Smooth muscle cell (in vitro differentiated cells): ENCODE results near the genes GAS2L3, ANO4 and HCFC2.

DNA sequence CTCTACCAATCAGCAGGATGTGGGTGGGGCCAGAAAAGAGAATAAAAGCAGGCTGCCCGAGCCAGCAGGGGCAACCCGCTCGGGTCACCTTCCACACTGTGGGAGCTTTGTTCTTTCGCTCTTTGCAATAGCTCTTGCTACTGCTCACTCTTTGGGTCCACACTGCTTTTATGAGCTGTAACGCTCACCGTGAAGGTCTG lies 42.7 kb upstream of the NR1H4 start:
- RAMPAGE, long total RNA, result no peak

DNA sequence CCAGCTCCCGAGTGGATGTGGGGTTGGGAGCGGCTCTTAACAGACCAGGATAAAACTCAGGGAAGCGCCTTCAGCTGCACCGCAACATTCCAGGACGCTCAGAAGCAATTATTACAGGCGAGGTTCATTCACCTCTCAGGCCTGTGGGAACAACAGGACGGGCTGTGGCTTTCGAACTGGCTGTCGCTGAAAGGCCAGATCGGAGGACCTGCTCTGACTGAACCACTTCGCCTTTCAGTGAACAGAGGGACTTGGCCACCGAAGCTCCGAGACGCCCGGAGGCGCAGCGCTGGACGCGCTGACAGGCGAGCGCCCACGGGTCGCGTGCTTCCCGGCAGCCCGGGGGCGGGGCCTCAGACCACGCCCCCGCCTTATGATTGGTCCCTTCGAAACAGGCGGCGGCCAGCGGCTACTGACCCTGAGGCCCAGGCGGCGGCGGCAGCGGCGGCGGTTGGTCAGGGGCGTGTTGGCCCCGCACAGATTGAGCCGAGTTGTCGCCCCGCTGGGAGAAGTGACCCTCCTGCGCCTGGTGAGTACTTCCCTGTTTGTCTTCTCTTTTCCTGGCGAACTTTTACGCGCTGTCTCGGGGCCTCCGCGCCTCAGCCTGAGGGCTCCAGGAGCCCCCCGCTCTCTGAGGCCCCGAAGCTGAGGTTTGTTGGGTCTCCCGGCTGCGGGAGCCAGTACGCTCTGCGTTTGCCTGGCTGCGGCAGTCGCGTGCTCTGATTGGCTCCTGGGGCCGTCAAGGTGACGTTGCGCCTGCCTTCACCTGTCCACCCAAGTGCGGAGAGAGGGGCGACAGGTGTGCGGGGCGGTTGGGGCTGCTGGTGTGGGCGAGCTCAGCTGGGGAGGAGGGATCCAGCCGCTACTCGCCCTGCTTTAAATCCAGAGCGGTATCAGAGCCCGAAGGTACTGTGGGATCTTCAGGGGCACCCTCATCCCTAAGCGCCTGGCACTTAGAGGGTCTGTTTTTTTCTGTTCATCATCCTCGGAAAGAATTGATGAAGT lies at the start of gene GAS2L3:
Gene GAS2L3 (plus strand): TSS at position 428 of the 1,005 bp plus-strand sequence.
- RAMPAGE, long total RNA, result start-site peak on the plus strand centred at position 432 of the sequence, 22 bp wide, 46 and 23 reads in 2 replicates

DNA sequence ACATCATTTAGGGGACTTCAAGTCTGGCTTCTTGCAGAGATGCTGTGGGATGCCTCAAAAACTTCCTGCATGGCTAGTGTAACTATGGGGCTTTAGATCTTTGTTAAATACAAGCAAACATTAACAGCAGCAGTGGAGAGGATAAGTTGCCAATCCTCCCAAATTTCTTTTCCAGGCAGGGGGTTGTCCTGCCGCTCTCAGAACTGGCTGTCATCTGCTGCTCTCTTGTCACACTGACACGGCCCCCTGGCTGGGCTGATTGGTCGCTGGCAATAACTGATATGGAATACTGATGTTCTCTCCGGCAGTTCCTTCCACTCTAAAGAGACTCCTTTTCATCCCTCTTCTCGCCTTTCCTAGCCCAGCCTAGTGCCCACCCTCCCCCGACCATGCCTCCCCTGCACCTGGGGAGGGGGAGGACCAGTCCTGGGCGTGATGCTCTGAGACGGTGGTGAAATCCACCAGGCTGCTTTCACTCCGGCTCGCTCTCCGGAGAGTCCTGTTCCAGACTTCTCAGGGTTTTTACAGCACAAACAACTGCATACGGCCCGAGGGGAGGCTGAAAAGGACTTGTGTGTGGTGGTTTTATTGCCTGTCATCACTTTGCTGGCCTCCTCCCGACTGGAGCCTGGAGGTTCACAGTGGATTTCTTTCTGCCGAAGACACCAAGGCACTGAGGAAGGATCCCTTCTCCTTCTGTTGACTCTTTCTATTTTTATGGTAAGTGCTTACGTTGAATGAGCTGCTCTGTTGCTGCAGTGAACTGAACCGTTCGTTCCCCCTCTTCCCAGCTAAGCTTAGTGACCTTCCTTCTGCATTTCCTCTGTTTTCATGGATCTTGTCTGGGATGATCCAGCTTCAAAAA lies at the start of gene ANO4:
Gene ANO4 (plus strand): TSS at position 469 of the 865 bp plus-strand sequence.
- RAMPAGE, long total RNA, result start-site peak on the plus strand centred at position 541 of the sequence, 238 bp wide, 751 and 639 reads in 2 replicates

GRCh38 chr12:101744038-101744706 lies 4.9 kb upstream of the SYCP3 start:
- RAMPAGE, long total RNA, result no peak

- RAMPAGE, long total RNA, result no peak
These were observed 39.5 kb downstream of the GNPTAB start for GRCh38 chr12:101791233-101791742.

DNA sequence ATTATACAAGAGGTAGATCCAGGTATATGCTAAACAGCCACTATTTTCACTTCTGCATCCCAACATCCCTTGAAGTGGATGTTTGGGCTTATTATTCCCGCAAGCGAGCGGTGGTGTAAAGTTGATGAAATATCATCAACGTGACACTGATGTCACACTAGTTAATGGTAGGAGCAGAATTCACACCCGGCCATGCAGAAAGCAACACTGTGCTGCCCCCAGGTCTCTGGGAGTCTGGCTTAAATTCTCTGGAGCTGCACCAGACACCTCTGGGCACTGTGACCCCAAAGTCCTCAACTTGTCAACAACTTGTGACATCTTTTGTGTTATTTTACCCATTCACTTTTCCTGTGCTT lies 858 bp downstream of the DRAM1 start:
- RAMPAGE, long total RNA, result no peak

DNA sequence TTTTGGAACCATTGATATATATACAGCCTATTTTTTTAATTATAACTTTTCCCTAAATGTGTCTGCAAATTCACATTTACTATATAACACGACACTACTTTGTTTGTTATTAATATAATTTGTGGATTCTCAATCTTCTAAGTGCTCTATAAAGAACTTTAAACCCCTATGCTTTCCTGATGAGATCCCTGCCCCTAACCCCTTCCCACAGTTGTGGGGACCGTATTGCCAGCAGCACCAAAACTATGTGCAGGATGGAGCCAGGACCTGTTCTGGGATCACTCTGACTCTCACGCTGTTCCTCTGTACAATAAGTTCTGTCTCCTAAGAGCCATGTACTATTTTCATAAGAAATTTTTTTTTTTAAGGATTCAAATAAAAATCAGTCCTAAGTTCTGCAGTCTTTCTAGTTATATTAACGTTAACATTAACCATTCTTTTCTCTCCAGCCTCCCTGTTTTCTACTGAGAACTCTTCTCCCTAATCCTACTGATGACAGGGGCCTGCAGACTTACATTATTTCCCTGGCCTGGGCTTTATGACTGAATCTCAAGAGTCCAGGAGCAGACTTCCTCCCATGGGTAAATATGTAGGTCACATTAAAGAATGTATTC lies 1.1 kb downstream of the PAH start:
- RAMPAGE, long total RNA, result no peak

- RAMPAGE, long total RNA, result no peak
These were observed 3.1 kb upstream of the PAH start for GRCh38 chr12:102920253-102920451.

DNA sequence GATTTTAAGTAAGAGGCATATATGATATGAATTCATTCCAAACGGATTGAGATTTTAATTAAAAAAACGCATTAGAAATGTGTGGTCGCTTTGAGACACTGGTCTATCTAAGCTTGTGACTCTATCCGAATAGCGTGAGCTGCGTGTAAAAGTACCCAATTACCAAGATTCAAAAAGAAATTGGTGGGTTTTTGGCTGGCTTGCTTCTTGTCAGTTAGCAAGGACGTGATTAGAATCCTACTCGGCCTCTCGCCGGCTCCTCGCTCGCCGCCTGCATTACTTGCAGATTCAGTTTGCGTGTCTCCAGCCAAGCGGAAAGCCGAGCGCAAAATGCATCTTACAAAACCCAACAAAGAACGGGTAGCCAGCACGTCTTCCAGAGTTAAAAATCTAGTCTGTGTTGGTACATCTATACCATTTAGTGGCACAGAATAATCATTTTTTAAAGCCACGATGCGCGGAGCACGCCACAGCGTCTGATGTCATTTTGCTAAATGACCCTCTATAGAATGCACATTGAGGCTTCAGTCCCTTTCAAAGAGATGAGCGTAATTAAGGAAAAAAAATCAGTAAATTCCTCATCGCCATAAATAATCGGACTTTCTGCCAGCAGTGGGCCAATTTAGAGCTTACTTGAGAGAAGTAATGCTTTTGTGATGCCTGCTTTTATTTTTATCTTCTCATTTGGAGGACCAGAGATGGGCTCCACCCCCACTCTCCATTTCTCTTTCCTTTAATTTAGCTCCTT lies 3.8 kb downstream of the ASCL1 start:
- RAMPAGE, long total RNA, result no peak

DNA sequence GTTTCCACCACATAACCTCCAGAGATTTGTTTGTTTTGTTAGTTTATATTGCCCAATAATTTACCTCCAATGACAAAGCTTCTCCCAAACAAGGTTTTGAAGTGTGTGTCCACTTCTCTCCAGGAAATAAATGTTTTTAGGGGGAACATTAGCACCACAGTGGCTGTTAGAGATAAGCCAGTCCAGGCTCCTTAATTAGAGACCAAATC lies 215.3 kb downstream of the ASCL1 start:
- RAMPAGE, long total RNA, result no peak

- RAMPAGE, long total RNA, result no peak
These were observed 55.8 kb downstream of the NT5DC3 start for GRCh38 chr12:103785096-103785695.

DNA sequence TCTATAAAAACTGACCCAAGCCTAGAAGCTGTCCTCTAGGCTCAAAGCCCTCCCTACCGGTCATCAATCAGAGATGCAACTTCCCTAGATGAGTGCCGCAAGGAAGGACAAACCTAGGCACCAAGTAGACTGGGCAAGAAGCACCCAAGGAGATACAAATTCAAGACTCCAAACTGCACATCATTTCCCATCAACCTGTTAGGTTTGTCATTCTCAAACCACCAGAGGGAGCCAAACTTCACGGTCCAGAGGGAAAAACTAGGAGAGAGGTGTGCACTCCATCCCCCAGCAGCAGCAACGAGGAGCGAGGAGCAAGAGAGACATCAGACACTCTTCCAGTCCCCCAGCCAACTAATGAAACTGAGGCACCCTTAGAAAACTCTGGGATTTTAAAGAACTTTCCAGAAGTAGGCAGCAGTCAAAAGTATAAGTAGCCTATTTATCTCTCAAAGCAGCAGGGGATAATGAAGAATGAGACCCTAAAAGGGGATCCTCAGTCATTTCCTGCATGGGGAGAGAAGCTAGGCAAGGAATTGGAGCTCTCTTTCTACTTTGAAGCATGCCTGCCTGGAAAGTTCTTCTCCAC lies 37.0 kb upstream of the NT5DC3 start:
- RAMPAGE, long total RNA, result no peak

DNA sequence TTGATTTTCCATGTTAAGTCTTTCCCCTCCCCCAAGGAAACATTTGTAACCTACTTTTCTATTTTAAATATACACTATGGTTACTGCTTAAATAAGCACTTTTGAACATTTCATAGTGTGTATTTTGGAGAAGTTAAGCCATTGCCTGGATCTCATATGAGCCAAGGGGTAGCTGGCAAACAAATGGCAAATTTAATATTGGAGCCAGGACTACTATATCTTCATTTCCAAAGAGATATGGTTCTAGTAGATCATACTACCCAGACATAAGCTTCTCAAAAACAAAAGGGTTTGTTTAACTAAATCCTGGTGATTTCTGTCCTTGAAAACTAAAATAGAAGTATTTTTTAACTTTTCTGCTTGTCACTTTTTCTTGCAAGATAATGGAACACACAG lies 43.0 kb upstream of the NT5DC3 start:
- RAMPAGE, long total RNA, result no peak

DNA sequence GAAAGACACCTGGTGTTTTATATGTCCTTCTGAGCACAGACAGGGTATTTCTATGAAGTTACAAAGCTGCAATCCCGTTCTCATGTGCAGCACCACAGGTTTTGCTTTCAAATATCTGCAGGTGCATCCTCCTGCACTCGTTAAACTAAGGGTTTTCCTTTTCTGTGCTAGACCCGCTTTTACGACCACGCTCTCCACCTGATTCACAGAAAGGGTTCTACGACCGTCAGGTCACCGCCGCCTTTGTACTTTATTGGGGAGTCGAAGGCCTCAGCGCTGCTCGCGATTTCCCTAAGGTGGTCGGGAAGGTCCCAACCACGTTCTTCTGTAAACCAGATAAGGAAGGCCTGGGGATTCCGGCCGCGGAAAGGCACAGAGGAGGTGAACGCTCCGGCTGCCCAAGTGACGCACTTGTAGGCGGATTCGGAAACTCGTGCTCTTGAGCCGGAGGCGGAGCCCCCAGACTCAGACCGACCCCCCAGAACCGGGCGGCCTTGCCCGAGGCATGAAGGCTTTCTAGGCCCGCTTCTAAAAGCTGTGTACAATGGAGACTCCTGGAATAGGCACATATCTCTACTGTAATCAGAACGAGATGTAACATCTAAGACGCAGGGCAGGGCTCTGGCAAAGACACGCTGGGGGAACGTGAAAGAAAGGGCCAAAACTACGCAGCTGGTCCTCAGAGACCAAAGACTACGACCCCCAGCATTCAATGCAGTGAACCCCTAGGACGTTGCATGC lies 974 bp upstream of the HSP90B1 start:
- RAMPAGE, long total RNA, result no peak

DNA sequence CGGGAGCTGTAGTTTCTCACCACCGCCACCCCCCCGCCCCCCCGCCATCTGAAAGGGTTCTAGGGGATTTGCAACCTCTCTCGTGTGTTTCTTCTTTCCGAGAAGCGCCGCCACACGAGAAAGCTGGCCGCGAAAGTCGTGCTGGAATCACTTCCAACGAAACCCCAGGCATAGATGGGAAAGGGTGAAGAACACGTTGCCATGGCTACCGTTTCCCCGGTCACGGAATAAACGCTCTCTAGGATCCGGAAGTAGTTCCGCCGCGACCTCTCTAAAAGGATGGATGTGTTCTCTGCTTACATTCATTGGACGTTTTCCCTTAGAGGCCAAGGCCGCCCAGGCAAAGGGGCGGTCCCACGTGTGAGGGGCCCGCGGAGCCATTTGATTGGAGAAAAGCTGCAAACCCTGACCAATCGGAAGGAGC lies 391 bp upstream of the HSP90B1 start:
- RAMPAGE, long total RNA, result no peak

GRCh38 chr12:103956413-103956840 lies 588 bp downstream of the UQCC6 start:
- RAMPAGE, long total RNA, result no peak

DNA sequence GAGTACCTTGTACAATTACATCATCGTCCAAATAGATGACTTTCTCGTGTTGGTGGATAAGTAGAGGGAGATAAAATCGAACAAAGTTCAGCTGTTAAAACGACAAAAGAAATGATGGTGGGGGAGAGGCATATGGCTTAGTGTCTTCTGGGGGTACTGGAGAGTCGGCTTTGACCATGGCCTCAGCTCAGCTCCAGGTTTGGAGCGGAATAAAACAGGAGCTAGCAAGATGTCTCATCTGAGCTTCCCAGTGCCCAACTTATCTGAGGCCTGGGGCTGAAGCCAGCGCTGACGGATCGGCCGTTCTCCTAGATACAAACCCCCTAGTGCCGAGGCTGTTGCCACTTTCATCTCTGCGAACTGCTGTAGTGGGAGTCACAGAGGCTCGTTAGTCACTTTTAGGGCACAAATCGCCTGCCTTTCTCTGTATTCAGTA lies 31.8 kb downstream of the TDG start:
- RAMPAGE, long total RNA, result no peak

- RAMPAGE, long total RNA, result no peak
These were observed at the start of gene HCFC2 for GRCh38 chr12:104063681-104064721. TSS of gene HCFC2 (plus strand) at chr12:104064531.

DNA sequence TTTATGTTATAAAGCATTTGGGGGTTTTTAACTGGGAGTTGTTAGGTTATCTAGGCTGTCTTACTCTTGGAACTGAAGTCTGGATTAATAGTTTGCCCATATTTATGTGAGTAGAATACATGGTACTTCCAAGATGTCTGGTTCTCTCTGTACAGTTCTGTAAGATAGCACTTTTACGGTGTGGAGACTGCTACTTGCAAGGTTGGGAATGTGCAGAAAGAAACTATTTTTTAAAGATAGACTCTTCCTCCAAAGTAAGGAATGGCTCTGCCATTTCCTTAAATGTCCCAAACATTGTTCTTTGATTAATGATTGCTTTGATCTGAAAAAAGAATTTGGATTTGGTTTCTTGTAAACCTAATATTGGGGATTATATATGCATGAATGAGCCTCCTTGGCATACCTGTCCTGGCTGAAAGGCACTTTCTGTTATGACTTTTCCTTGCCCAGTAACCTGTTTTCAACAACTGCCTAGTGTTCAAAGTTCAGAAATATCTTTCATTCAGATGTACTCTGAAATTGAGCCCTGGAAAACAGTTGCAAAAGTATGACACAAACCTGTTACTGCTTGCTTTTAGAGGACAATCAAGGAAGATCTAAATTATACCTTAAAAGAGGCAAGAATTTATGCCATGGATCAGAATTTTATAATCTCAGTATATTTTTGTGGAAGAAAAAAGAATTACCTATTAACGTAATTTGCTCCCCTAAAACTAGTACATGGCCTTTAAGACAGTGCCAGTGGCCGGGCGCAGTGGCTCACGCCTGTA lies 23.3 kb downstream of the NFYB start:
- RAMPAGE, long total RNA, result no peak

DNA sequence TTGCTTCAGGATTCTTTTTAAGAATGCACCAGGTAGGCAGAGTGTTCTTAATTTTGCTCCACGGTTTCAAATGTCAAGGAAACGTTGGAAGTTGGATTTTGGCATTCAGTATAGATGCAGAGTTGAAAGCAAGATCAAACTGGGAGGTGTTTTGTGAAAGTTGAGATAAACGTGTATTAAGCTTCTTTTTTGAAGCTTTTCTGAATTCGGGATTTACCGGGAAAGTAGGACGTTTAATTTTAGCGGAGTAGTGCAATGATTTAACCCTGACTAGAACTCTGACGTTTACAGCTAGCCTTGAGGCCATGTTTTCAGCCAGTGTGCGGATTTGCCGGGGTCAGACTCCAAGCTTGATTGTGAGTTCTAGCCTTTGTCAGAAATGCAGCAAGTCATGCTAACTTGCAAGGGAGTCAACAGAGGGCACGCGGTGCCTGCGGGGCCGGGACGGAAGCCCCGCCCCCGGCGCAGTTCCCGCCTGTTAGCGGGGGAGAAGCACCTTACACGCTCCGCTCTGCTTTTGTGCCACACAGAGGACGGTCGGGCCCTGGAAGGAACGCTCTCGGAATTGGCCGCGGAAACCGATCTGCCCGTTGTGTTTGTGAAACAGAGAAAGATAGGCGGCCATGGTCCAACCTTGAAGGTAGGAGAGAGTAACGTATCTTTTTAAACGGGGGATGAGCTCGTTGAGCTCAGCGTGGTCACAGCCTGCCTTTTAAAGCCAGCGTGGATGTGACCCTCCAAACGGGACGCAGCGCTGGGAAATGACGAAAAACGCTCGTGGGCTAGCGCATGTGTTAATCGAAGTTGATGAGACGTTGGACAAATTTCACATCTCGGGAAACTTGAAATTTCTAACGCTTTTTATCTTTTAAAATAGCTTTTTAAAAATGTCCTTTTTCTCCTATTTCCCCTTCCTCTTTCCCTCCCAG lies 14.9 kb upstream of the EID3 start:
- RAMPAGE, long total RNA, result start-site peak on the plus strand centred at position 533 of the sequence, 183 bp wide, 13 and 6 reads in 2 replicates